Mesothelial cell of epicardium (in vitro differentiated cells): ENCODE results near the genes CST3 and CST5.

- PRO-cap, result no peak
These were observed 20.8 kb downstream of the NKX2-4 start for GRCh38 chr20:21376444-21376931.

- PRO-cap, result no peak
These were observed 8.6 kb upstream of the NKX2-2 start for GRCh38 chr20:21522238-21523080.

GRCh38 chr20:21548049-21548862 lies 34.4 kb upstream of the NKX2-2 start:
- PRO-cap, result no peak

GRCh38 chr20:21557117-21557993 lies 43.5 kb upstream of the NKX2-2 start:
- PRO-cap, result no peak

- PRO-cap, result no peak
These were observed 194.1 kb downstream of the FOXA2 start for GRCh38 chr20:22390096-22390829.

DNA sequence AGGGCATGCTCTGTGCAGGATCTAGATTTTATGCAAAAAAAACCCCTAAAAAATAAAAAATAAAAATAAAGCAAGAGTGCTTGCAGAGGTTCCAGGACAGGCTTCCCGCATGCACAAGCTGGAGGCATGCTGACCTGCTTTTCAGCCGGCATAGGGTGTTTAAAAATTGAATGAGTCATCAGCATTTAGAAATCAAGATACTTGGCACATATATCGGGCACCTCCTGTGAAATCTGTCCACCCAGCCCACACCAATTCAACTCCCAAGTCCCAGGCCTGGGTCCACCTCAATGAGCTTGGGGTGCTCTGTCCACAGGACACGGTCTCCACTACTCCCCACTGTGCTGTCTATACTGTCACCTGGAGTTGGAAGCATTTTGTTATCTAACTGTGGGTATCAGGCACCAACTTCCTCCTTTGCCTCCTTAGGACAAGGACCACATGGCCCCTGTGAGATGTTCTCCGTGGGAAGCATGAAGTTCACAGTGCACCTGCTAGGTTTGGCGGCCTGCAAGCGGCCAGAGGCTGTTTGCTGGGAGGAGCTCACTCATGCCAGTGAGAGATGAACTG lies 121.3 kb downstream of the FOXA2 start:
- PRO-cap, result no peak

GRCh38 chr20:22570323-22570885 lies 14.0 kb downstream of the FOXA2 start:
- PRO-cap, result no peak

- PRO-cap, result no peak
These were observed 100.2 kb upstream of the FOXA2 start for GRCh38 chr20:22684478-22685160.

DNA sequence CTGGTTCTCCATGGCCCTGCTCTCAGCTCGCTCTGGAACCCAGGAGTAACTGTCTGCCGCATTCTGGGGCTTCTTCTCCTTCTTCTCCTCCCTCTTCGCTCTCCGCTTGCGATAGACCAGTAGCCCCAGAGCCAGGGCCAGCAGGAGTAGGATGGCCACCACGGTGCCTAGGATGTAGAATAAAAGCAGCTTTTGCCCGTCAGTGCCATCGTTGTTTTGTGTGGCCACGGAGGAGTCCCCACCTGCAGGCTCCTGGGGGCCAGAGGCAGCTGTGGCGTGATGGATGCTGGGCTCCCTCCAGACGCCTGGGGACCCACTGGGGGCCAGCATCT lies 1.9 kb downstream of the CD93 start:
- PRO-cap, result no peak

DNA sequence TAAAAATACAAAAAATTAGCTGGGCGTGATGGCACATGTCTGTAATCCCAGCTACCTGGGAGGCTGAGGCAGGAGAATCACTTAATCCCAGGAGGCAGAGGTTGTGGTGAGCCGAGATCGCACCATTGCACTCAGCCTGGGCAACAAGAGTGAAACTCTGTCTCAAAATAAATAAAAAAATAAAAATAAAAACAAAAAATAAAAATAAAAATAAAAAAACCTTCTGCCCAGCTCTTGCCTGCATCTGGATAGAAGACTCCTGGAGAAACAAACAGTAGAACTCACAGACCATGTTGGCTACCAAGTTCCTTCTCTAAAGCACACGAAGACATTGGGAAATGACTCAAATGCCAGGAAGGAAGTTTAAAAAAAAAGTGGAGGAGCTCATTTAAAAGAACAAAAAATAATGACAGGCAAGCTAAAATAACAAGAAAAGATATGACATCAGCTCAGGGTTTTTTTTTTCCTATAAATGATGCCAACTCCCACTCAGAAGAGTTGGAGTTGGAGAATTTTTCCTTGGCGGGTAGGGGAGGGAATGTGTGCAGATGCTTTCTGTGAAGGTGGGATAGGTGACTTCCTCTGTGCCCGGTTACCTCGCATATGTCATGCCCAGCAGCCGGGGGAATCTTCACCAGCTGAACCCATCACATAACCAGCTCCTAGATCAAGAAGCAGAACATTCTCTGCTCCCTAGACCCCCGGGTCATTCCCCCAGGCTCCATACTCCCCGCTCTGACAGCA lies 17.2 kb upstream of the CD93 start:
- PRO-cap, result no peak

DNA sequence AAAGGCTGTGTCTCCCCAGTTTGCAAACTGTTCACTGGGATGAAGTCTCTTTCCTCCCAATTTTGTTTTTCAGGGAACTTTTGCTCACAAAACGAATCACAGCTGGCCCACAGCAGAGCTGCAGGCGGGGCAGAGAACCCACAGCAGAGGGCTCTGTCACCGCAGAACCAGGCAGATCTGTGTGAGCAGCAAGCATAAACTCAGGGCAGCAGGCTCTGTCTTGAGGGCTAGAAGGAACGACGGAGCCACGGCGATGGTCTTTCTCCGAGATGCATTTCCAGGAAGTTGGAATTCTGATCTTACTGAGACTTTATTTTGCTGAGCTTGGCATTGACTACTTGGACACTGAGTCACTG lies 106.5 kb upstream of the NXT1 start:
- PRO-cap, result no peak

DNA sequence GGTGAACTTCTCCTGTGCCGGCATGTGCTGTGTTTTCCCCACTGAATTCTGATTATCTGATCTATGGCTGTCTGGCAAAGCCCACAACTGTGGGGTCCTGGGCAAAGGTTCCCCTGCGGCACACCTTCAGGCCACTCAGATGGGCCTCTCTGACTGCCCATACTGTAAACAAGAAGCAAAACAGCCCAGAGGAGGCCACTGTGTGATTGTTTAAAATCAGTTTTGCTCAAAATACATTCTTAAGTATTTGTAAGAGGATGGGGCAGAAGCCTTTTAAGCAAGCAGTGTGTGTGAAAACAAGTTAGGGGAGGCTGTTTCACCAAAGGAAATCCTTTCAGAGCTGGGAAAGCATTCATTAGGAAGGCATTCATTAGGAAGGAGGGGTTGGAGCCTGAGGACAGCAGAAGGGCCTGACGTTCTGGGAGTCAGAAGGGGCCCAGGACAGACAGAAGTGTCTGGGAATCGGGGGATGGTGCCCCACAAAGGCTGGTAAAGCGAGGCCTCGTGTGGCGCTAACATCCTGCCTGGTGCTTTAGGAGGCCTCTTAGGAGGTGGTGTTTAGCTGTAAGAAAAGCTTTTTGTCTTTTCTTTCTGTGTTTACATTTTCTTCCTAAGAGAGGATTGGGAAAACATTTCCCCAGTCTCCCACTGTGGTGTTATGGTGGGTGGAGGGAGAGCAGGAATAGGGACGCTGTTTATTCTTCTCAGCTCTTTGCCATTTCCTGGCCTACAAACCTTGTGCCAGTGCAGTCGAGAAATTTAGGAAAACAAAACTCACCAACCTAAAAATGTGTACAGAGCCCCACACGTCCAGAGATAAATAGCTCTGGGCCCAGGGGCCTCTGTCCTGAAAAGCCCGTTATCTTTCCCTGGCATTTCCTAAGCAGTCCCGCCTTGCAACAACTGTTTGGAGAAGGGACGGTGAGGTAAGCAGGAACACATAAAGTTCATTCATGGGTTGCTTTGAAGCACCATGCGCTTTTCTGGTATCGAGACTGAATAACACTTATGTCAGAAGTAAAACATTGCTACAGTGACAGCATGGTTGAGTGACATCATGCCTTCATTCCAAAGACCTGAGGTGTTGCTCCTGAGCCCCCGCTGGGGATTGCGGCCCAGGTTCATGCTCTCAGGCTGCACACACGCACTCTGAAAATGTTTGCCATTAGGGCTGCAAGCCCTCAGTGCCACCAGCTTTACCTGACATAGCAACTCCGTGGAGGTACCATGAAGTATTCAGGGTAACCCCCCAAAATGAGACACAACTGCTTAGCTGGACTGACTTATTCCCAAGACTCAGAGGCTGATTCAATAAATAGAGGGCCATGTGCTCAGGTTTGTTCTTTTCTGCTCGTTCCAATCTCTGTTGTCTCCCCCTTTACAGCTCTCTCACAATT lies 80.3 kb upstream of the NXT1 start:
- PRO-cap, result no peak

GRCh38 chr20:23359241-23359820 lies 2.7 kb upstream of the GZF1 start:
- PRO-cap, result no peak

DNA sequence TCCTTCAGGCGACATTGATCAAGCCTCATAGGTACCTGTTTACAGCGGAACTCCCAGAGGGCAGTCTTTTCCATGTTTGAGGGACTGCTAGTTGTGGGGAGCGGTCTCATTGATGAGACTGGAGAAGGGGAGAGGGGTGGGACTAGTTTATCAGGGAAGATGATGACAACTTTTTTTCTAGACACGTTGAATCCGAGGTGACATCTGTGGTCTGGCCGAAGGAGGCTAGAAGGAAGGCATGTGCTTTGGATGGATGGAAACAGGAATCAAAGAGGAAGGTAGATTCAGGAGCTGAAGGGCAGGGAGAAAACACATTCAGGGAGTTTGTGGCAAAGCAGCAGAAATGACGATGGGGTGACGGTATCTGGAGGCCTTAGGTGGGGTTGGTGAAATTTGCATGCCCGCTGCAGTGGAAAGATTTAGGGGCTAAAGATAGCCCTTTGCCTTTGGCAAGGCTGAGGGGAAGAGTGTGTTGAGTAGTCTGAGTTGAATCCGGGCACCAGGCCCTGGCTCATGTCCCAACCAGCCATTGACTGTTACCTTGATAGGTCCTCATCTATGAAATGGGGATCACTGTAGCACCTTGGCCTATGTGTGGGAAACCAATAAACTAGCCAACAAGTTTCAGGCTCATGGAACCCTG lies 1.2 kb downstream of the GZF1 start:
- PRO-cap, result no peak

DNA sequence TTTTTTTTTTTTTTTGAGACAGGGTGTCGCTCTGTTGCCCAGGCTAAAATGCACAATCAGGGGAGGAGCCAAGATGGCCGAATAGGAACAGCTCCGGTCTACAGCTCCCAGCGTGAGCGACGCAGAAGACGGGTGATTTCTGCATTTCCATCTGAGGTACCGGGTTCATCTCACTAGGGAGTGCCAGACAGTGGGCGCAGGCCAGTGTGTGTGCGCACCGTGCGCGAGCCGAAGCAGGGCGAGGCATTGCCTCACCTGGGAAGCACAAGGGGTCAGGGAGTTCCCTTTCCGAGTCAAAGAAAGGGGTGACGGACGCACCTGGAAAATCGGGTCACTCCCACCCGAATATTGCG lies 4.7 kb upstream of the NAPB start:
- PRO-cap, result no peak

GRCh38 chr20:23636998-23638444 lies at the start of gene CST3:
TSS of gene CST3 (minus strand) at chr20:23637955.
- PRO-cap, result unidirectional peak, minus-strand start at chr20:23637959; unidirectional peak, minus-strand start at chr20:23637979

GRCh38 chr20:23879532-23879847 lies at the start of gene CST5:
TSS of gene CST5 (minus strand) at chr20:23879748.
- PRO-cap, result no peak

- PRO-cap, result no peak
These were observed 203.1 kb upstream of the CST7 start for GRCh38 chr20:24745943-24746475.

DNA sequence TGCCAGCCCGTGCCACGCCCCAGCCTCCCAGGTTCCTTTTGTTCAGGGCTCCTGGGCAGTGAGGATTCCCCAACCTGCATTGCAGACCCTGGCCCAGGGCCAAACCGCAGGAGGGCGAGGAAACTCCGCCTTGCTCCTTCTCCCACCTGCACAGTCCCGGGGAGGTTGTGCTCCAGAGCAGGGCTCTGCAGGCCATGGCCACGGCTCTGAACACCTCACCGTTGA lies 202.7 kb upstream of the CST7 start:
- PRO-cap, result no peak

GRCh38 chr20:24930144-24930860 lies 18.8 kb upstream of the CST7 start:
- PRO-cap, result no peak